AG08470 (cell line): ENCODE measurements around the genes LRRTM3 and SIRT1.

GRCh38 chr10:66925678-66926289 lies at the start of gene LRRTM3:
Gene LRRTM3 (plus strand): TSS chr10:66926036.
- RRBS = no CpG with 5 or more reads among the region's 14 CpGs

GRCh38 chr10:67045344-67045690 lies 119.5 kb downstream of the LRRTM3 start:
- RRBS = no CpG with 5 or more reads among the region's 17 CpGs

DNA sequence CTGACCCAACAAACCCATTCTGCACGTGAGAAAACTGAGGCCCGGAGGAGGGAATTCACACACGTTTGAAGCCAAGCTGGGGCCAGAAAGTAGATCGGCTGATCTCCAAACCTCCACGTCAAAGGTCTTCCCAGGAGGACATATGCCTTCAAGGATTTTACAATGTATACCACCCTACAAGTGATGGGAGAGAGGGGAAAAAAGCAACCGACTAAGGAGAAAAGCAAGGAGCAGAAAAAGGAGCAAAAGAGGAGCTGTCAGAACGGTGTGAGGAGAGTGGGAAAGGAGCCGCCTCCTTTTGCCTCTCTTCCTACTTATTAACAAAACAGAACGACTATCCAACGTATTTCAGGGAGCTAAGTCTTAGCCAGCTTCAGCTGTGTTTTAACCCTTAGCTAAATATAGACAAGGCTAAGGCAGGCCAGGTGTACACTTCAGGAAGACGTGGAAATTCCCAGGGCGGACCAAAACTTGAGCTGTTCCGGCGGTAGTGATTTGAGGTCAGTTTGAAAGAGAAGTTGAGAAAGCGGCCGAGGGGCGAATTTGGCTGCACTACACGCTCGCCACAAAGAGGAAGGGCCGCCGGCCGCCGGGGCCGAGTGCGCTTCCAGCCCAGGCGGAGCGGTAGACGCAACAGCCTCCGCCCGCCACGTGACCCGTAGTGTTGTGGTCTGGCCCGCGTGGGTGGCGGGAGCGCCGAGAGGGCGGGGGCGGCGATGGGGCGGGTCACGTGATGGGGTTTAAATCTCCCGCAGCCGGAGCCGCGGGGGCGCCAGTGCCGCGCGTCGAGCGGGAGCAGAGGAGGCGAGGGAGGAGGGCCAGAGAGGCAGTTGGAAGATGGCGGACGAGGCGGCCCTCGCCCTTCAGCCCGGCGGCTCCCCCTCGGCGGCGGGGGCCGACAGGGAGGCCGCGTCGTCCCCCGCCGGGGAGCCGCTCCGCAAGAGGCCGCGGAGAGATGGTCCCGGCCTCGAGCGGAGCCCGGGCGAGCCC lies at the start of gene SIRT1:
Gene SIRT1 (plus strand): TSS at position 772 of the 990 bp plus-strand sequence.
- RRBS = 2% methylated on average over 31 of the region's 77 CpGs

GRCh38 chr10:67900687-67901279 lies 16.3 kb downstream of the SIRT1 start:
- RRBS = no CpG with 5 or more reads among the region's 6 CpGs

- RRBS = no CpG with 5 or more reads among the region's 5 CpGs
Observed at GRCh38 chr10:67916129-67917047, 31.9 kb downstream of the SIRT1 start.

GRCh38 chr10:67964370-67965073 lies 80.1 kb downstream of the SIRT1 start:
- RRBS = no CpG with 5 or more reads among the region's 8 CpGs

DNA sequence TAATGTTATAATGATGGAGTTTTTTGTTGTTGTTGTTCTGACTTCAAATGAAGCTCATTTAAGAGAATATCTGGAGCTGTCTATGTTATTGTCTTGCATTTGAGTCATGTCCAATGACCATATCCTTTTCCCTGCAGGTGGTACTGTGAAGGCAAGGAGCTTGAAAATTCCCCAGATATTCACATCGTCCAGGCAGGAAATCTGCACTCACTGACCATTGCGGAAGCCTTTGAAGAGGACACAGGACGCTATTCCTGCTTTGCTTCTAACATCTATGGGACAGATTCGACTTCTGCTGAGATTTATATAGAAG lies 33.5 kb downstream of the MYPN start:
- RRBS = no CpG with 5 or more reads among the region's 4 CpGs

DNA sequence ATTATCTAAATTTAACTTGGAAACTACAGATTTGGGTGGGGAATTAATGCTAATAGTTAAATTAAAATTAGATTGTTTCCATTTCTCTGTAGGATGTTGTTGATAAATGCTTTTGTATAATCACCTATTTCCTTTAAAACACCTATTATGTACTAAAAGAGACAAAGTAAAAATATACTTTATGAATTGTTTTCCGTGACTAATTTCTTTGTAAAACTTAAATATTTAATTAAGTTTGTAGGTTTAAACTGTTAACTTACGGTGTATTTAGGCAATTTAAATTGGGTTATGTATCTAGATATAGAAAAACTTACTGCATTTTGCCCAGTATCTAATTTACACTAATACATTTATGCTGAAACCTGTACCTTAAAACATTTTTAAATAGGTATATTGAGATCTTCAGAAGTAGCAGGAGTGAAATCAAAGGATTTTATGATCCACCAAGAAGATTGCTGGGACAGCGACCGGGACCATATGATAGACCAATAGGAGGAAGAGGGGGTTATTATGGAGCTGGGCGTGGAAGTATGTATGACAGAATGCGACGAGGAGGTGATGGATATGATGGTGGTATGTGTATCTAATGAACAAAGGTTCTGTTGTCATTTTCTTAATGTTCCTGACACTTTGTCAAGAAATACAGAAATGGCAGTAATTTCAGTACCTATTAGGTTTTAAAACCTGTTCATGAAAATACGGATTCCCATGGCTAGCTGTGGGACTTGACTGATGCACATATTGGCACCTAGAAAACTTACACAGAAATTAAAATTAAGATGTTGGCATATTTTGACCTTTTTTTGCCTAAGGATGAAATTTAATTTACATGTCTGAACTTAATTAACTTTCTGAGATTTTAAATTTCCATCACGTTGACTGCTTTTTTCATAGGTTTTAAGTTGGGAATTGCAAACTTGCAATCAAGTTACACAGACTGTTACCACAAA lies 5.7 kb upstream of the PBLD start:
- RRBS = no CpG with 5 or more reads among the region's 9 CpGs

DNA sequence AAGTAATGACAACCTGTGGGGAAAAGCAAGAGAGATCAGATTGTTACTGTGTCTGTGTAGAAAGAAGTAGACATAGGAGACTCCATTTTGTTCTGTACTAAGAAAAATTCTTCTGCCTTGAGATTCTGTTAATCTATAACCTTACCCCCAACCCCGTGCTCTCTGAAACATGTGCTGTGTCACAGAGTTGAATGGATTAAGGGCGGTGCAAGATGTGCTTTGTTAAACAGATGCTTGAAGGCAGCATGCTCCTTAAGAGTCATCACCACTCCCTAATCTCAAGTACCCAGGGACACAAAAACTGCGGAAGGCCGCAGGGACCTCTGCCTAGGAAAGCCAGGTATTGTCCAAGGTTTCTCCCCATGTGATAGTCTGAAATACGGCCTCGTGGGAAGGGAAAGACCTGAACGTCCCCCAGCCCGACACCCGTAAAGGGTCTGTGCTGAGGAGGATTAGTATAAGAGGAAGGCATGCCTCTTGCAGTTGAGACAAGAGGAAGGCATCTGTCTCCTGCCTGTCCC lies 1.6 kb downstream of the SLC25A16 start:
- RRBS = no CpG with 5 or more reads among the region's 9 CpGs

DNA sequence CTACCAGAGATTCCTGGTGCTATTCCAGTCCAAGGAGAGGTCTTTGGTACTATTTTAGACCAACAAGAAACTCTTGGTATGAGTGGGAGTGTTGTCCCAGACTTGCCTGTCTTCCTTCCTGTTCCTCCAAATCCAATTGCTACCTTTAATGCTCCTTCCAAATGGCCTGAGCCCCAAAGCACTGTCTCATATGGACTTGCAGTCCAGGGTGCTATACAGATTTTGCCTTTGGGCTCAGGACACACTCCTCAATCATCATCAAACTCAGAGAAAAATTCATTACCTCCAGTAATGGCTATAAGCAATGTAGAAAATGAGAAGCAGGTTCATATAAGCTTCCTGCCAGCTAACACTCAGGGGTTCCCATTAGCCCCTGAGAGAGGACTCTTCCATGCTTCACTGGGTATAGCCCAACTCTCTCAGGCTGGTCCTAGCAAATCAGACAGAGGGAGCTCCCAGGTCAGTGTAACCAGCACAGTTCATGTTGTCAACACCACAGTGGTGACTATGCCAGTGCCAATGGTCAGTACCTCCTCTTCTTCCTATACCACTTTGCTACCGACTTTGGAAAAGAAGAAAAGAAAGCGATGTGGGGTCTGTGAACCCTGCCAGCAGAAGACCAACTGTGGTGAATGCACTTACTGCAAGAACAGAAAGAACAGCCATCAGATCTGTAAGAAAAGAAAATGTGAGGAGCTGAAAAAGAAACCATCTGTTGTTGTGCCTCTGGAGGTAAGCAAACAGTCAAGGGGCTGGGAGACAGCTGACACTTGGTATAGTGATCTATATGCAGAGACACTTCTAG lies 13.6 kb downstream of the TET1 start:
- RRBS = no CpG with 5 or more reads among the region's 2 CpGs

DNA sequence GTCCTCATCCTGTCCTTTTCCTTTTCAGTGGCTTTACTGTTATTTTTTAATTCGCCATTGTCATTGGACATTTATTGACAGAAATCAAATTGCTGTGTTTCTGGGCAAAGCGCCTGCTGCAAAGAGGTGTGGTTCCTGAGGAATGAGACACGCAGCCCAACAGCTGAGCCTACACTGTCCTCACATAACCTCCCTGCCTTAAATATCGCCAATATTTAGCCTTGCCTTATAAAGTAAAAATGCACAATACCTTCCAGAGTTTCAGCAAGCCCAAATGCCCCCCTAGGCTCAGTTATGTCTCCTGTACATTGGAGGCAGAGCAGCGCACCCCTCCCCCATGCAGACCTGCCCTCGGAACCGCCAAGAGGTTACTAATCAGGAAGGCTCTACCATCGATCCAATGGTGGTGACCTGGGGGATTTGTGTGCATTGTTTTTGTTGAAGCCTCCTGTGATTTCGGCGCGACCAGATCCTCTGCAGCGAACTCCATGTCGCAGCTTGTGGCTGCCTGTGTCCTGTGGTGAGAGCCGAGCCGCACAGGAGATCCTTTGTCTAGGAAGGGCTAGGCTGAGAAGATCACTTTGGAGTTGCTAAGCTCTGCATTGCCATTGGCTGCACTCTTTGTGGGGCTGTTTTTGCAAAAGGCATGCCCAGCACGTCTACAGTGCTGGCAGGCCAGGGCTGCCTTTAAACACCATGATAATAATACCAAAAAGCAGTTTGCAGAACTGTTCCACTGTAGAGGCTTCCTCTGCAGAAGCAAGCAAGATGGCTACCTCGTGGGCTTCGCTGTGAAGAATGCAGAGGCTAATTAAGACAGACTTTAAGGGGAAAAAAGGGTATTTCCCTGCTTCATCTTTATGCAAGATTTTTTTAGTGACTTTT lies 40.0 kb downstream of the TET1 start:
- RRBS = no CpG with 5 or more reads among the region's 18 CpGs

GRCh38 chr10:68618220-68618449 lies 58.0 kb downstream of the TET1 start:
- RRBS = no CpG with 5 or more reads among the region's 1 CpG

GRCh38 chr10:68903984-68904446 lies 2.9 kb downstream of the DDX50 start:
- RRBS = no CpG with 5 or more reads among the region's 11 CpGs

GRCh38 chr10:69045295-69046383 lies 42.3 kb upstream of the SRGN start:
- RRBS = no CpG with 5 or more reads among the region's 9 CpGs

GRCh38 chr10:69071425-69071915 lies 16.4 kb upstream of the SRGN start:
- RRBS = no CpG with 5 or more reads among the region's 7 CpGs

- RRBS = no CpG with 5 or more reads among the region's 1 CpG
Observed at GRCh38 chr10:69090649-69091103, 2.8 kb downstream of the SRGN start.

DNA sequence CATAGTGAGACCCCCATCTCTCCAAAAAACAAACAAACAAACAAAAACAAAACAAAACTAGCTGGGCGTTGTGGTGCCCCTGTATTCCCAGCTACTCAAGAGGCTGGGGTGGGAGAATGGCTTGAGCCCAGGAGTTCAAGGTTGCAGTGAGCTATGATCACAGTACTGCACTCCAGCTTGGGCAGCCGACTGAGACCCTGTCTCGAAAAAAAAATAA lies 8.8 kb downstream of the SRGN start:
- RRBS = no CpG with 5 or more reads among the region's 3 CpGs

GRCh38 chr10:69225078-69225786 lies 5.1 kb downstream of the HKDC1 start:
- RRBS = 87% methylated on average over 2 of the region's 13 CpGs

DNA sequence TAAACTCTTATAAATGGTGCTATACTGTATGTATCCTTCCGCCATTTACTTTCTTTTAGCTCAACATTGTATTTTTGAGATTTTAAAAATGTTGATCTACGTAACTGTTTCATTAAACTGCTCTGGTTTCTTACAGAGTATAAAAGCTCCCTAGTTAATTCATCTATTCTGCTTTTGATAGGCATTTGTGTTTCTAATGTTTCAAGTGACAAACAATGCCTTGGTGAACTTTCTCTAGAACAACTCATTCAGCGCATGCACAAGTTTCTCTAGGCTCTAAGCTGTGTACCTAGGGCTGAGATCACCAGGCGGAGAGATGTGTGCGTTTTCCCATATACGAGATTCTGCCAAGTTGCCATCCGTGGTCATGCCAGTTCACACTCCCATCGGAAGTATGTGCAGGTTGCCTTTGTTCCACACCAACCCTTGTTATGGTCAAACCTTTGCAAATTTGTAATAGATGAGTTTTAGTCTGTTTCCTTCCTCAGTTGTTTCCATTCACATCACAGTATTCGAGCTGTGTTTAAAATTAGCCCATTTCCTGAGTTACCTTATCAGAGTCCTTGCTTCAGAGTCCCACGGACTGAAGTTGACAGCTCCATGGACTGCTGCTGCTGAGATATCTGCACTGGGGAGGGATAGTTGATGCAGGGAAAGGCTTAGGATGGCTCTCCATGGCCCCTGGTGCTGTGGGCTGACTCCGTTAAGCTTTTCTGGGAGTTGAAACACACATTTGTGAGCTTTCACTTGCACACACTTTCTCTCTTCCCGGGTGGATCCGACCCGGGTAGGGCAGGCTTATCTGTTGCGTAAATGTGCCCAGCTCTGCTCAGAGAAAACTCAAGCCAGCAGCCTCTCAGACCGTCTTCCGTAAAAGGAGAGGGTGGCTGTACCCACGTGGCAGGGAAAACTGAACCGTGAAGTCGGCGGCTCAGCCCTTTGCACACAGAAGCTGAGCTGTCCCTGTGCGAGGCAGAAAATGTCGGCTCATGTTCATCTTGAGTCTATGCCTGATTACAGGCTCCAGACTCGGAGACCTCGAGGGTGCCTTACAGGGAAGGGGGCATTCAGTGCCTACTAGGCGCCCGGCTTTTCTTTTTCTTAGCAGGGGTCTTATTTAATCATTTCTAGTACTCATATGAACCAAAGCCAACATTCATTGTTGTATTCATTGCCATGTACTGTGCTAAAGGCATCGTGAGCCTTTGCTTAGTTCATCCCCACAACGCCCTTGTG lies 9.1 kb downstream of the HK1 start:
- RRBS = no CpG with 5 or more reads among the region's 29 CpGs

GRCh38 chr10:69338803-69339666 lies 20.4 kb downstream of the HK1 start:
- RRBS = no CpG with 5 or more reads among the region's 9 CpGs